OVCAR3 (cell line): Measurements from ENCODE around the genes SLC45A2 and IL7R.

GRCh38 chr5:32143493-32143914 lies 30.6 kb downstream of the GOLPH3 start:
- RRBS, result no CpG with 5 or more reads among the region's 3 CpGs

GRCh38 chr5:32158343-32159640 lies 15.3 kb downstream of the GOLPH3 start:
- RRBS, result no CpG with 5 or more reads among the region's 7 CpGs

GRCh38 chr5:32200434-32200816 lies 26.3 kb upstream of the GOLPH3 start:
- RRBS, result no CpG with 5 or more reads among the region's 3 CpGs

DNA sequence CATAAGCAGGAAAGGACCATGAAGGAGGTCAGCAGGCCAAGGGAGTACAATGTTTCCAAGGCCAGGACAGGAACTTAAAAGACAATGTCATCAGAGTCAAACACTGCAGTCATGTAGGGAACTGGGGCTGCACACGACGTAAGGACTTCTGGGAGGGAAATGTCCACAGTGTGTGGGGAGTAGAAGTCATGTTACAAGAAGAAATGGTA lies 61.5 kb downstream of the MTMR12 start:
- RRBS, result no CpG with 5 or more reads among the region's 2 CpGs

DNA sequence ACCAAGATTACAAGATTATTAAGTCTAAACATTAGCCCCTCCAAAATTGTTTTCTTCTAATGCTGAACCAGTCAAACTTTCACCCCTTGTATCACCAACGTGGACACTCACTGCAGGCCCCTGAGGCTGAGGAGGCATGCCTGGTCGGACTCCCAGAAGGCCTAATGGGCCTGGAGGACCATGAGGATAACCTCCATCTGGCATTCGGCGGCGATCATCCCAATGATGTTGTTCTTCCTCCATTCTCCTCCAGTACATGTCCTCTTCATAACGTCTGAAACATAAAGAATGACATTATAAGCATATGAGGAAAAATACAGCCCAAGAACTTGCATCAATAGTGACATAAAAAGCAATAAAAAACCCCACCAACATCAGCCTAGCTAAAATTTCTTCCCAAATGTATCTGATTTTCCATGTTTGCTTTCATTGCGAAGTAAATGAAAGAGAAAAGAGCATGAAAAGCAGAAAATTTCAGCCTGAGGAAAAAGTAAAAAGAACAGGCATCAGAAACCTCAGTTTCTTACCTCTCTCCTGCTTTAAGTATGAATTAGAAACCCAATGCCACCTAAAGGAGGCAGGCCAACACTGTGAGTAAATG lies 54.3 kb downstream of the ZFR start:
- RRBS, result no CpG with 5 or more reads among the region's 7 CpGs

DNA sequence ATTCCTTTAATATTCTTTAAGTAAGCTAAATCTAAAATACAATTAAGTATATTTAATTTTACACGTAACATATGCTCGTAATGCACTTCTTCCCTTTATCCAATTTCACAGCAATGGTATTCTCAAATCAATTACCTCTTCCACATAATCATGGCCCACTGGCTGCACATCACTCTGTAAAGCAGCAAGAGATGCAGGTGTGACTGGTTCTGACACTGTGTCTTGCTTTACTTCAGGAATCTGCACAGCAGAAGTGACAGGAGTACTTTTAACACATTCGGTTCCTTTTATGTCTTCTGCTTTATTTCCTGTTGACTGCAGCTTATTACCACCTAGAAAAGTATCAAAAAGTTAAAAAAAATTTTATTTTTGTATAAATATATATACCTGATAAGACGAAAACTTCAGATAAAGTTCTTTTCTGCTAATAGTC lies 44.7 kb downstream of the ZFR start:
- RRBS, result no CpG with 5 or more reads among the region's 4 CpGs

DNA sequence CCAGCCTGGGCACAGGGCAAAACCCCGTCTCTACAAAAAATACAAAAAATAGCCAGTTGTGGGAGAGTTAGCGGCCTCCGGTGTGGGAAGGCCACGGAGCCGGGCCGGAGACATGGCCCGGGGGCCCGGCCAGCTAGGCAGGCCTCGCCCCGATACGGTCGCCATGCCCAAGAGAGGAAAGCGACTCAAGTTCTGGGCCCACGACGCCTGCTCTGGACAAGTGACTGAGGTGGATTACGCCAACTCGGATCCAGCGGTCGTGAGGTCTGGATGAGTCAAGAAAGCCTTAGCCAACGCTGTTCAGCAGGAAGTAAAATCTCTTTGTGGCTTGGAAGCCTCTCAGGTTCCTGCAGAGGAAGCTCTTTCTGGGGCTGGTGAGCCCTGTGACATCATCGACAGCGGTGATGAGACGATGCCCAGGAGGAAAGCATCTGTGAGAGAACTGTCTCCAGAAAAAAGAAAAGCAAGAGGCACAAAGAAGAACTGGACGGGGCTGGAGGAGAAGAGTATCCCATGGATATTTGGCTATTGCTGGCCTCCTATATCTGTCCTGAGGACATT lies 62.6 kb upstream of the SUB1 start:
- RRBS, result no CpG with 5 or more reads among the region's 24 CpGs

DNA sequence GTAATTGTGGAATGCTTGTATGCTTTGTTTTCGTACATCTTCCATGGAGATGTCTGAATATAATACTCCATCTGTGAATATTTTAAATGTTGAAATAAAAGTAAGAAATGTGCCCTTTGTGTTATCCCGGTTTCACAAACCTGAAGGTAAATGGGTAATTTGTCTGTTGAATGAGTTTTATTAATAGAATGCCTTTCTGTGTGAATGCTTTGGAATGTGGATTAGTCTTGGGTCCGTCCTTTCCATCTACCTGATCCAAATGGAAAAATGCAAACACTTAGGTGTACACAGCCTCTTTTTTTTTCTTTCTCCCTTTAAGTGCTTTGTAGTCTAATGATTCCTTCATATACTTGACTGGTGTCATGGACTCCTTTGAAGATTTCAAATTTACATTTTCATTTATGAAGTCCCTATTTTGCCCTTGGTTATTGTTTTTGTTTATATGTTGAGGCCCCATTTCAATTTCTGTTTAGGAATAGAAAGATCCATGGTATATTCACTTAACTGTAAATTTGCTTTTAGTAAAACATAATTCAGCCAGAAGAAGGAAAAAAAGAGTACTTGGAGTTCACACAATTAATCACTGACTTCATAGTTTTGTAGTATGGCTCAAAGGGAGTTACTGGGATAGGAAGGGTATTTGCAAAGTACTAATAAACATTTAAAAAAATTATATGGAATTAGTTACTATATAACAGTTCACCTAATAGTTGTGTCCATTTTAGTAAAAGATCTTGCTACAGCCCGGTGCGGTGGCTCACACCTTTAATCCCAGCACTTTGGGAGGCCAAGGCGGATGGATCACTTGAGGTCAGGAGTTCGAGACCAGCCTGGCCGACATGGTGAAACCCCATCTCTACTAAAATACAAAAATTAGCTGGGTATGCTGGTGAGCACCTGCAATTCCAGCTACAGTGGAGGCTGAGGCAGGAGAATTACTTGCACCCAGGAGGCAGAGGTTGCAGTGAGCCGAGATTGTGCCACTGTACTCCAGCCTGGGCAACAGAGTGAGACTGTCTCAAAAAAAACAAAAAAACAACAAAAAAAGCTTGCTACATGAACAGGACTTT lies 18.9 kb downstream of the SUB1 start:
- RRBS, result no CpG with 5 or more reads among the region's 9 CpGs

DNA sequence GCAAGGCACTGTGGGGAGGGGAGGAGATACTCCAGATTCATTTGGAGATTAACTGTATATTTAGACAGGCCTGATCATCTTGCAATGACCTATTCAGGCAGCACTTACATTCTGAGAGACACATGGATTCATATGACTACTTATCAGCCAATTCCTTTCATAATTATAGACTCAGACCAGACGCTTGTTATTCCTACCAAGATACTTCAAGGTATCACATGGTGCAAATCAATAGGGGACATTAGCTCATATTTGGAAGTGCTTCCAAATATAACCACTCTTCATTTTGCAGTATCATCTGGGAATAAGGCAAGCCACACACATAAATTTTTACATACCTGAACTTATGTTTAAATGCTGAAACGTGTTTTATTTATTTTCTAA lies 153.5 kb upstream of the TARS1 start:
- RRBS, result no CpG with 5 or more reads among the region's 2 CpGs

DNA sequence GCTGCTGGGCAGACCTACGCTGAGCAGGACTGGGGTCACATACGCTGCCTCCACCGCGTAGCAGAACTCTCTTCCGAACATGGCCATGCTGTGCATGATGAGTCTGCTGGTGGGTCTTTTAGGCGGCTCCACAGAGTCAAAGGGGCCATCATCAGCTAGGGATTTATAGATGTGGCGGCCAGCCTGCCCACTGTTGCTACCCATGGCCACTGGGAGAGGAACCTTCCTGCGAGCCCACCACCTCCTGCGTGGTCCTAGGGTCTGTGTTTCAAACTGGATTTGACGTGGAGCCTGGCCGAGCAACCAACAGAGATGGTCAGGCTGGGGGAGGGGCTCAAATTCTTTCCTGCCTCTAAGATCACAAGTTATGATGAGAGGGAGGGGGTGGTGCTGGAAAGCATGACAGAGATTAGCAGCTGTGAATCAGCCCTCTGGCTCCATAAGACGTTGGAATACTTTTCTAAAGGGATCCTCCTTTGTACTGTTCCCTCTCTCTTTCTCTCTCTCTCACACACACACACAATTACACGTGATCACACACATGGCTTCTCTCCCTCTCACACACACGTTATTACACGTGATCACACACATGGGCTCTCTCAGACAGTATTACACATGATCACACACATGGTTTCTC lies at the start of gene SLC45A2:
SLC45A2 (minus strand) TSS at position 314 of the 637 bp plus-strand sequence.
- RRBS, result no CpG with 5 or more reads among the region's 15 CpGs

DNA sequence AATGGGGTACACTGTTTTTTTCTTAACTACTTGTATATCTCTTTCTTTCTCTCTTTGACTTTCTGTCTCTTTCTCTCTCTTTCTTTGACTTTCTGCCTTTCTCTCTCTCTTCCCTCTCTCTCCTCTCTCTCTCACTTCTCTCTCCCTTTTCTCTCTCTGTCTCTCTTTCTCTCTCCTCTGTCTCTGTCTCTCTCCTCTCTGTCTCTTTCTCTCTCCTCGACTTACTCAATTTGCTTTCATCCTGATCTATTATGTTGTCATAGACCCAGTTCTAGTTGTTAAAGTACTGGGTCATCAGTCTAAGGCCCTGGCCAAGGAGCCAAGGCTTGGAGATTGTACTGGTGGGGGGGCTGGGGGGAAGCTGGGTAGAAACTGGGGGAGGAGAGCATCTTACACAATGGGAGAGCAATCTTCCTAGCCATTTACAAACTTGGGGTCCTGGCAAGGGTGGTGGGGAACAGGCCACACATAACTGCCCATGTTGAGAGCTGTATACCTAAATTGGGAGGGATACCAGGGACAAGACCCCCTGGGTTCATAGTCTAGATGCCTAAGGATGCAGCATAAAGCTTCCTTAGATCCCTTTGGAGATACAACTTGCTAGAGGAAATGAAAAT lies 20.3 kb upstream of the C1QTNF3 start:
- RRBS, result no CpG with 5 or more reads among the region's 1 CpG

DNA sequence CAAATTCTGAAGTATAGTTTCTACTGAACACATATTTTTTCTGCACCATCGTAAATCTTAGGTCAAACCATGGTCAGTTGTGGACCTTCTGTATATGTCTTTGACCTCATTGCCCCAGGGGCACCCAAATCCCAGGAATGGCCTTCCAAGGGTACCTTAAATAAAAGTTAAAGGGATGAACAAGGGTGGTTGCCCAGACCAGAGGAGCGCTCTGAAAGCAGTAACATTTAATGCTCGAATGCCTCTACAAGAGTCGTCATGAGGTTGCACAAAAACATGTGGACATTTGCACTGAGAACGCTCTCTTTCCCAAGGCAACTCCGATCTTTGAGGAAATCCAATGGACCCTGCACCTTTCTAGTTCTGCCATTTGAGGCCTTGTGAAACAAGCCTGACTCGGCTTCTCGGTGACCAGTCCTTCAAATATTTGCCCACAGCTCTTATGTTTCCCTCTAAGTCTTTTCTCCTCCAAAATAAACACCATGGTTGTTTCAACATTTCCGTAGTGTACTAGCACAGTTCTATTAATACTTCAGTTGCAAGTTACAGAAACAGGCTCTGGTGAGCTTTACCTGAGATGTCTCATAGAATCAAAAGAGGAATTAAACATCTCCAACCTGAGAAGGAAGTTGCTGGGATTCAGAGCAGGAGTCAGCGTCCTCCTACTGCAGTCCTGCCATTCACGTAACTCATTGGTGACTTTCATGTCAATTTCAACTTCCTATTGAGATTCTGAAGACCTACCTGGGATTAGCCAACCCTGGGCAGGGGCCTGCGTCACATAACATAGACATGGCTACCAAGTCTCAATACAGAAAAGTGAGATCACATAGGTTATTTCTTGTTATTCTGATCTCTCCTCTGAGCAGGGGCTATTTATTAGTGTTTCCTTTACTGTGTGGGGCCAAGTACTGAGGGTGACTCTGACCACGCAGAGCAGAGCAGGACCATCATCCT lies 168.8 kb upstream of the RAI14 start:
- RRBS, result no CpG with 5 or more reads among the region's 13 CpGs

GRCh38 chr5:34911287-34911972 lies 3.9 kb downstream of the RAD1 start:
- RRBS, result no CpG with 5 or more reads among the region's 5 CpGs

- RRBS, result no CpG with 5 or more reads among the region's 1 CpG
These were observed at the start of gene IL7R for GRCh38 chr5:35856550-35857410. Gene IL7R (plus strand): TSS chr5:35856891.

GRCh38 chr5:36155961-36156772 lies 4.3 kb downstream of the SKP2 start:
- RRBS, result no CpG with 5 or more reads among the region's 5 CpGs

DNA sequence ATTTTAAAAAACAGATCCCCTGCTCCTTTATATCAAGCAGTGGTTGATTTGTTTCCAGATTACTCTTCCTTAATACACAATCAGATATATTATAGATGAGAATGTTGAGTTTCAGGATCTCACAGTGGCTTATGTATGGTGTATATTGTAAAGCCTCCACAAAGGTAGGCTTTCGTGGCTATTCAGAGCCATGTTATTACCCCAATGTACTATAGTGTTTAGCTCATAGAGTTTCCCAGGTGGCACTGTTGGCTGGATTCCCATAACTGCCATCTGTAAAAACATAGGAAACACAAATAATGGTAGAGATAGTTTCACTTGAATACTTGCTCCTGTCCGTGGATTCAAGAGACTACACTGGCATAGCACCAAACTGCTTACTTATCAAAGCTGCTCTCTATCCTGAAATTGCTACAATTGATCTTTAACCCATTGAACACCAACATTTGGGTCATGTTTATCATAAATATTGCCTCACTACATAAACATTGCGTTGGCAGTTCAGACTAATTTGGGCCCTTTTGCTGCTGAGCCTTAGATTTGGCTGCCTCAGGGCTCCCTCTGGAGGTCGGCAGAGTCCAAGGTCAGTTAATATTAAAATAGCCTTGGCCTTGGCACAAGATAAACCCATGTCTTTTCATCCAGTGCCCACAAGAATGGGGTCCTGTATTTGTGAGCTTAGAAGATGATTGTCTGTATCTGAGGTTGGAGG lies 3.8 kb upstream of the RANBP3L start:
- RRBS, result no CpG with 5 or more reads among the region's 4 CpGs

DNA sequence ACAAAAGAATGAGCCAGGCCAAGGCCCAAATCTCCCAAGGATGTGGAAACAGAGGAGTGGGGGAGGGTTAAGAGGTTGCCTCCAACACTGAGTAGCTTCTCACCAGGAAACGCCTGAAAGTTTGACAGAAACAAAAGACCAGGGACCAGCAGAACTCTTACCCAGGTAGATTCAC lies 12.6 kb downstream of the SLC1A3 start:
- RRBS, result no CpG with 5 or more reads among the region's 1 CpG

DNA sequence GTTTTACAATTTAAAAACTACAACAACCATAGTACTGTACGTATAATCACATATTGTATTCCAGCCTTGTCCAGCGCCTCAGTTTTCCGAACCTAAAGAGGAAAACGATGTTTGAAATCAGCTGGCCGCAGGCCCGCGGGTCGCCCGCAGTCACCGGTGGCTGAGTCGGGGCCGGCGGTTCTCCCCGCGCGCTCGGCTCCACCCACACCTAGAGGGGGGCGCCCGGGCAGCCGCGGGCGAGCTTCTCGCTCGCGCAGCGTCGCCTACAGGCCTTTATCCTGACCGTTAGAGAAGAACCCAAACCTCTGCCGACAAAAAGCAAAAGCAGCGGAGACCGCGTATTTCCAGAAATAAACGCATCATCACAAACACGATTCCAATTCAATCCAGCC lies 821 bp upstream of the NIPBL start:
- RRBS, result 6% methylated on average over 8 of the region's 34 CpGs

DNA sequence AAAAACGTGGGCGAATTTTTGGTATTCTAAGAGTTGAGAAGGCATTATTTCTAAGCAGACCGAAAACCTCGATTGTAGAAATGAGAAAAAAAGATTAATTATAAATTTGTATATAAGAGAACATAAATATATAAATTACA lies 90.2 kb downstream of the NIPBL start:
- RRBS, result no CpG with 5 or more reads among the region's 4 CpGs

- RRBS, result no CpG with 5 or more reads among the region's 6 CpGs
These were observed 738 bp upstream of the CPLANE1 start for GRCh38 chr5:37249930-37250297.